Right common carotid artery plus branches (tissue), 1 donor: ENCODE results near the genes EIF2D and DYRK3.

DNA sequence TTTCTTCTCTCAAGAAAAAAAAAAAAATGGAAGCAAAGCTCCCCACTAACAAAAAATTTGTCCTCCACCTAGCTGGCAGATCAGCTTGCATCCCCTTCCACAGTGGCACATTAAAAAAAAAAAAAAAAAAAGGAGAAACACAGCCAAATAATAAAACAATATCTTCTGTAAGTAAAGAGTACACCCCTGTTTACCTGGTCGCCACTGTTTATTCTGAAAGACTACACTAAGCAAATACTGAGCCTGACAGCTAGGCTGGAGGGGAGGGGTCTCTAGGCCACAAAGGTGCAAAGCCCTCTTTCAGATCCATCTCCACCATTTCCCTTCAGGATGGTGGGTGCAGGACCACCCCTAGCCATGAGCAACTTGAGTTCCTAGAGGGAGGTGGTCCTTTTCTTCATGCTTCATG lies 22.7 kb upstream of the SLC45A3 start:
- PRO-cap, result no peak

DNA sequence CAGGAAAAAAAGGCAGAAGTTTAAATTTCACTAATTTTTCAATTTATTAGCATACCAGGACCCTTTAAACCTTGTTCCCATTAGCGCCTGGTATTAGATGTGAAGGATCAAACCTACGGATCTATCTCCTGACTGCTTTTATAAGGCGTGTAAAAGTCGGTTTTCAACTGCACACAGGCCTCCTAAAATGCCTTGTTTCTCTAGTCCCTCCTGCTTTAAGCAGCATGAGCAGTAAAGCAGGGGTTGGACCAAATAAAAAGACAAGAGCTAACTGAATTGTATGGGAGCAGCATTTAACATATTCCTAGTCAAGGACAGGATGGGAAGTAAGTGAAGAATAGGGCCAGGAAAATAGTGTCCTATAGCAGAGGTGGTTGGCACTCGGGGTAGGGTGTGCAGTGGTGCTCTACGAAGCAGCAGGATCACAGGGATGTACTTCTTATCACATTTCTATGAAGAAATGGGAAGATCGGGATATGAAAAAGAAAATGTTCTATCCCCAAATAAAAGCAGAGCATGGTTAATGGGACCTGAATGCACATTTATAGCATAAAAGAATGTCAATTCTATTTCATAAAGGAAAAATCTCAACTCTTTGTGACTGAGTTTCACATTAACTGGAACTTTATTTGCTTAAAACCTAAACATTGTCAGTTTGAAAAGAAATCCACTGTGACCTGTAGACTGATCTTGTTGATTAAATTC lies 33.1 kb downstream of the NUCKS1 start:
- PRO-cap, result no peak

GRCh38 chr1:205748061-205748391 lies 2.0 kb downstream of the NUCKS1 start:
- PRO-cap, result no peak

DNA sequence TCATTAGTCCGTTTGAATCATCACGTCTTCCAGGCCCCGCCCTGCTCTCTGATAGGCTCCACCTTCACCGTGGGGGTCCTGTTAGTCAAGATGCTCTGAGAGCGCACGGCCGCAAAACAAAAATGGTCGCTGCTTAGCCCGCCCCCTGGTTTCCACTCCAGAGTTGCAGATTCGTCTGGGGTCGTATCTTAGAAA lies 212 bp upstream of the NUCKS1 start:
- PRO-cap, result bidirectional peak, plus-strand start at position 98 of the sequence, minus-strand start outside the sequence

GRCh38 chr1:205813250-205814115 lies 485 bp upstream of the SLC41A1 start:
- PRO-cap, result bidirectional peak, plus-strand start at chr1:205813350, minus-strand start at chr1:205813160; bidirectional peak, plus-strand start at chr1:205813812, minus-strand start at chr1:205813724

- PRO-cap, result no peak
Measured at GRCh38 chr1:206020968-206021617, 2.6 kb downstream of the CTSE start.

DNA sequence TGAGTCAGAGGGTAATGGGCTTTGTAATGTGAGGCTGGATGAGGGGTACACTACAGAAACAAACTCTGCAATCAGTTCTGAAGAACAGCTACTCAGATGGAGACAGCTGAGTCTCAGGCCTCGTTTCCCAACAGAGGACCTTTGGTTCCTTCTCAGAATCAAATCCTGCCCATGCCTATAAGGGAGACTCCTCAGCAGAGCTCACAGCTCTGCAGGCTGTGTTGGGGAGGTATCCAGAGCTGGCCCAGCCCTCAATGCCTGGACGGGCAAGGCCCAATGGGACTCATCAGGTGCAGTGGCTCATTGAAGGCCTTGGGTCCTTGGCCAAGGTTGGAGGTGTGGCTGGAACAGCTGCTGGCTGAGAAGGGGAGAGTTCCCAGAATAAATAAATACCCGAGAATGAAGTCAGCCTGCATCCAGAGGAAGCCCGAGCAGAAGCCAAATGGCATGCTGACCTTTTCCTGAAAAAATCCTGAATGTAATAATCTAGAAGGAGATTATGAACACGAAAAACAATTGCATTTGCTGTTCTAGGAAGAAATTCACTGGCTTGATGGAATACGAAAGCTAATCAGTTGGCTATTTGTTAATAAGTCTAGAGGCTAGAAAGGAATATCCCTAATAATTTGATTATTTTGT lies 25.2 kb upstream of the IKBKE start:
- PRO-cap, result no peak

- PRO-cap, result no peak
Measured at GRCh38 chr1:206507647-206508351, 468 bp downstream of the RASSF5 start.

GRCh38 chr1:206517947-206518774 lies 10.8 kb downstream of the RASSF5 start:
- PRO-cap, result no peak

- PRO-cap, result no peak
Measured at GRCh38 chr1:206568142-206568726, 44.0 kb downstream of the EIF2D start.

DNA sequence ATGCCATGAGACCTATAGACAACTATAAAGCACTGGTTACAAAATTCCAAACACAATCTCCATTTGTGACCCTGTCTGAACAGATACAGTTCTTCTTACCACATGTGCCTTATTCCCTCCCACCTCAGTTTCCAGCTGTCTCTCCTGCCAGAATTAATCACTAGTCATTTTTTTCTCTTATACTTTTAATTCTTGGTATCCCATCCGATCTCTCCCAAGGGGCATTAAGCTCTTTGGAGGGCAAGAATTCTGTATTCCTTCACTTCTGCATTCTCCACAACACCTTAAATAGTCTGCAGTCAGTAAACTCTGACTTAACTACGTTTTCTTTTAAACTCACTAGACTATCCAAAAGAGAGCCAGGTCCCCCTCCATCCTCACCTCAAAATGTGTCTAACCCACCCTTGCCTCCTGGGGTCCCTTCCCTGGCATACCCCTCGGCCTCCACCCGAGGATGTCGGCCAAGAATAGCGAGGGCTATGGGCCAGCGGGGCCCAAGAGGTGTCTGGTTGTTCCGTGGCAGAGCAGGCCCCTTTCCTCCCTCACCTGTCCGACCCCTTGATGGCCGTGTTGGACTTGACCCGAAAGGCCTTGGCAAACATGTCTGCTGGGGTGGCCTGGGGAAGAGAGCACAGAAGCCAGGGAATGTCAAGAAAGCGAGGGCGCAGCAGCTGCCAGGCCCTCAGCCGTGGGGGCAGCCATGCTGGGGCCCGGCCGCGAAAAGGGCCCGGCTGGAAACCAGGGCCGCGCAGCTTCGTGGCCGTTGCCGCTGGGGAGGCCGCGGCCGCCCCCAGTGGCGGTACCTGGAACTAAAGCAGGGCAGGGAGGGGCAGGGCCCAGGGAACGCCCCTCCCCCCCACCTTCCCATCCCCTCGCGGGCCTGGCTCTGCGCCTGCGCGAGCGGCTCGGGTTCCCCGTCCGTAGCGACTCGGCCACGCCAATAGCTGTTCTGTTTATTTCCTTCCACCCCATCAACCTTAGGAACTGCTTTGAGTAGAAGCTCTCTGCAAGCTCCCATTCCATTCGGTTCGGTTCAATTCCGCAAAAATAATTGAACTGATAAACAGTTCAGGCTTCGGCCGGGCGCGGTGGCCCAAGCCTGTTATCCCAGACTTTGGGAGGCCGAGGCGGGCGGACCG lies at the start of gene EIF2D:
EIF2D (minus strand) TSS at position 725 of the 1,139 bp plus-strand sequence.
- PRO-cap, result bidirectional peak, plus-strand start at position 957 of the sequence, minus-strand start at position 718 of the sequence

DNA sequence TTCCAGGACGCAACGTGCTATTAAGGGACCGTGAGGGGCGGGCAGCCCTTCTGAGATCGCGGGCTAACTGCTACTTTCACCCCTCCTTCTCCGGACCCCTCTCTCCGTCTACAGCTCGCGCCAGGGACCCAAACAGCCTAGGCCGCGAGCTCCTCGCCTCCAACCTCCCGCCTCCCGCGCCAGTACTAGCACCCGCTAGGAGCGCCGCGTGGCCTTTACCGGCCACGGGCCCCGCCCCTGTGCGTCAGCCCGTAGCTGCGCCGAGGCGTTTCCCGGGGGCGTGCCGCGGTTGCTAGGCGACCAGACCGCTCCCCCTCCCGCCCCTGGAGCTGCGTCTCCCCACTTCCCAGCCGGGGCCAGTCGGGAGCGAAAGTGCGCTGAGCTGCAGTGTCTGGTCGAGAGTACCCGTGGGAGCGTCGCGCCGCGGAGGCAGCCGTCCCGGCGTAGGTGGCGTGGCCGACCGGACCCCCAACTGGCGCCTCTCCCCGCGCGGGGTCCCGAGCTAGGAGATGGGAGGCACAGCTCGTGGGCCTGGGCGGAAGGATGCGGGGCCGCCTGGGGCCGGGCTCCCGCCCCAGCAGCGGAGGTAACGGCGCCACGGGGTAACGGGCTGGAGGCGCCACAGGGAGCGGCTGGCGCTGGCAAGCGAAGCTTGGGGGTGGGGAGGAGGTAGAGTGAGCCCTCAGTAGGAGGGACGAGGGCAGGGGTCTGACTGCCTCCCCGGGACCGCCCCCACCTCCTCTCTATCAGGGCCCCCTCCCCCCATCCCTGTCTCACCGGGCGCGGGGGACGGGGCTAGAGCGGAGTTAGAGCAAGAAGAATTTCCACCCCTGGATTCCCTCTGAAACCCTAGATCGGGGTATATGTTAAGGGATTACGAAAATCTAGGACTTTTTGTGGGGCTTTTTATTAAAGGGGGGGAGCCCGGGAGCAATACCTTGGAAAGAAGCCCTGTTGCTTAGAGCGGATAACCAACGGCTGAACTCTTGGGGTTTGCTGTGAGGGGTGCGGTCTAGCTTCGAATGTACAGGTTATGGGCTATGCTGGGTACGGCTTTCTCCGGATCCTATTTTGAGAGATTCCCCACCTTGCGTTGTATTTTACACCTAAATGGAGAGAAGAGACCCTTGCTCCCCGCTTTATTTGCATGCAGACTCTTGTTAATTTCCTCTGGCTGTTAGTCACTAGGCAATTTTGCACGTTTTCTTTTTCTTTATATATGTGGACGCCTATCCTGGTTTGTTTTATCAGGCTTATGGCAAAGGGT lies at the start of gene DYRK3:
DYRK3 (plus strand) TSS at position 342 of the 1,267 bp plus-strand sequence.
- PRO-cap, result bidirectional peak, plus-strand start at position 342 of the sequence, minus-strand start at position 187 of the sequence

- PRO-cap, result no peak
Measured at GRCh38 chr1:206652234-206653169, 17.2 kb downstream of the DYRK3 start.

DNA sequence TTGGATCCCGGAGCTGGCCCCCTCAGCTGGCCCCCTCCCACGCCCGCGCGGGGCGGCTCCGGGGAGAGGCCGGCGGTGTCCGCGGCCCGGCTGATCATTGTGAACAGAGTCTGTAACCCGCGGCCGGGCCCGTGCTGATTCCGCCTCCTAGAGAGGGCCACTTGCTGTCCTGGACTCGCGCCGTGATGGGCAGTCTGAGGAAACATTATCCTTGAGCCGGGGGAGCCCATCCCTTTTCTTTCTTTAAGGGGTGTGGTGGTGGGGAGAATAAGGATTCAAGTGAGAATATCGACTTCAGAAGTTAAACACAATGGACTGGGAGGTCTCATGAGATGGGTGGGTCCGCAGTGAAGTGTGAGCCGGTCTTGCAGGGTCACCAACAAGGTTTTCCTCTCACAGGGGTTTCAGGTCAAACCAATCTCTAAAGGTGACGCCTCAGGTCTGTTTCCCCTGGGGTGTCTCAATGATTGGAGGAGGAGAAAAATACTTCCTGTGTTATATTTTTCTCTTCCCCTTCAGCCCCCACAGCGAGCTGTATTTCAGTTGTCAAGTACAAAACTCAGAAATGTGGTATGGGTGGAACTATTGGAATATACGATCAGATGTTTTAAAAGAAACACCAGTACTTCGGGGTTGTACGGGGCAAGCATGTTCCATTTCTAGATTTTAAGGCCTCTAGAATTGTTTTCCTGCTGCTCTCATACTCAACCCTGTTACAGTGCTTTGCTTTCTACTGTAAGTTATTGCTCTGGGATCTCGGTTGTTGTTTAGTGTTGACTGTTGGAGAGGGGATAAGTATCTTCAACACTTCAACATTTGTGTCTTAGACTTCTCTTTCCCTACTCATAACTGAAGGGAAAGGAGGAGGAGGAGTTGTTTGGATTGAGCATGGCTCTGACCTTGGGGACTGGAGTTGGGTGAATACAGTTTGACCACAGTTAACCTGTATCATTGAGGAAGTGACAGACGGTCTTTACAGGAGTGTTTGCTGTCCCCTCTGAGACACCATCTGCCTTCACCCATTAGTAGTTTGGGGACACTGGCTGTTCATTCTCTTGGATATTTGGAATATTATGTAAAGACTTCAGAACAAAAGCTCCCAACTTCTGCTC lies 1.8 kb downstream of the MAPKAPK2 start:
- PRO-cap, result bidirectional peak, plus-strand start at position 106 of the sequence, minus-strand start at position 105 of the sequence; unidirectional peak, minus-strand start at position 177 of the sequence

DNA sequence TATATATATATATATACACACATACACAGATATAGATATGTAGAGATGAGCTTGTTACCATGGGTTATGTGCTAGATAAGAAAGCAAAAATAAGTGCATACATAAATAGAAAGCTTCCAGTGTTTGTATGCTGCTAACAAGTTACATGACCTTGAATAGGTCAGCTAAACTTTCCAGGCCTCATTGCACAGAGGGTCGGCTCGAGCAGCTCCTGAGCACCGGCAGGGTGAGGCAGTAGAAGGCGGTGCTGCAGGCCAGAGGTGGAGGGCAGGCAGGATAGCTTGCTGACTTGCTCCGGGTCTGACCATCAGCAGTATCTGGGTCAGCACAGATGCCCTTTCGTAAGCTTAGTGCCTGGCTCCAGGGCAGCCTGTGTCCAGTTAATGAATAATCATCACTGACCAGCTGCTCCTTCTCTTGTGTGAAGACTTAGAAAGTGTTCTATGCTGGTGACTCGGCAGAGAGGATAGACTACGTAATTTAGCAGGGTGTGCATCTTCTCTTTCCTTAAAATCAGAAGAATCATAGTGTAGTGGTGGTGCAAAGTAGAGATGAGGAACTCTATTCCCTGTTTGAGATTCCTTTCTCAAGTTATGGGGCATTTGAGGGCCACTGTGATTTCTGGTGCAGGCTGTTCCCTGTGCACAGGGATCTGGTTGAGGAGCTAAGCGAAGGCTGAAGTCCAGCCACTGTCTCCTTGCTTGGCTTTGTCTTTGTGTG lies 6.9 kb downstream of the MAPKAPK2 start:
- PRO-cap, result bidirectional peak, plus-strand start at position 522 of the sequence, minus-strand start at position 319 of the sequence

DNA sequence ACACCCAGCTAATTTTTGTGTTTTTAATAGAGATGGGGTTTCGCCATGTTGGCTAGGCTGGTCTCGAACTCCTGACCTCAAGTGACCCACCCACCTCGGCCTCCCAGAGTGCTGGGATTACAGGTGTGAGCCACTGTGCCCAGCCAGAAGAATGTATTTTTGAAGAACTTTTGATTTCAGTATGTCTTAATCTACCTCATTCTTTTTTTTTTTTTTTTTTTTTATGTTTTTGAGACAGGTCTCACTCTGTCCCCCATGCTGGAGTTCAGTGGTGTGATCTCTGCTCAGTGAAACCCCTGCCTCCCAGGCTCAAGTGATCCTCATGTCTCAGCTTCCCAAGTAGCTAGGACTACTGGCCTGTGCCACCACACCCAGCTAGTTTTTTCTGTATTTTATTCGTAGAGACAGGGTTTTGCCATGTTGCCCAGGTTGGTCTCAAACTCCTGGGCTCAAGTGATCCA lies 26.7 kb downstream of the MAPKAPK2 start:
- PRO-cap, result no peak

- PRO-cap, result no peak
Measured at GRCh38 chr1:206715621-206716837, 31.3 kb downstream of the MAPKAPK2 start.

- PRO-cap, result no peak
Measured at GRCh38 chr1:206784331-206785152, 12.2 kb upstream of the IL10 start.

- PRO-cap, result no peak
Measured at GRCh38 chr1:206895797-206896412, 1.3 kb upstream of the IL24 start.

DNA sequence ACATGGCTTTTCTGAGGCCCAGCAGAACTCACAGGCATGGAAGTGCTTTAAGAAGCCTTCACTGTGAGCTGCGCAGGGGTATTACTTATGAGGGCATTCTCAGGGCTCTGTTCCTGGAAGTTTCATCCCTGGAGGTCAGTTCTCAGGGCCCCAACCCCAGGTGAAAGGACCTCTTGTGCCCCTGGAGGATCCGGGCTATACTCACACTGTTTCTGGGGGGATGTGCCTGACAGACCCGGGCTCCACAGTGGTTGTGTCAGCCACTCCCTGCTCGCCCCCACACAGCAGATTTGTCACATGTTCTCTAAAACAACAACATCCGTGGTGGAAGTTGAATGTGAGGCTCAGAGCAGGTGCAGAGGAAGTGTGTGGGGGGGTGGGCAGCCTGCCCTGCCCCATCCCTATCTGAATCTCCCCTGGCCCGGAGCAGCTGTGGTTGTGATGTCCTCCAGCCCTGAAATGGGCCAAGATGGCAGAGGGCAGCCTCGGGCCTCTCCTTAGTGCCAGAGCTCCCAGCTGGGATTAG lies 1.3 kb upstream of the FCMR start:
- PRO-cap, result no peak